ENCODE results near the gene CIPC.

GRCh38 chr14:76832586-76833294 lies 6.5 kb downstream of the LRRC74A start:
- PRO-cap = no peak
- RAMPAGE, long total RNA, 4 experiments = no peak in any of the 4 experiments

DNA sequence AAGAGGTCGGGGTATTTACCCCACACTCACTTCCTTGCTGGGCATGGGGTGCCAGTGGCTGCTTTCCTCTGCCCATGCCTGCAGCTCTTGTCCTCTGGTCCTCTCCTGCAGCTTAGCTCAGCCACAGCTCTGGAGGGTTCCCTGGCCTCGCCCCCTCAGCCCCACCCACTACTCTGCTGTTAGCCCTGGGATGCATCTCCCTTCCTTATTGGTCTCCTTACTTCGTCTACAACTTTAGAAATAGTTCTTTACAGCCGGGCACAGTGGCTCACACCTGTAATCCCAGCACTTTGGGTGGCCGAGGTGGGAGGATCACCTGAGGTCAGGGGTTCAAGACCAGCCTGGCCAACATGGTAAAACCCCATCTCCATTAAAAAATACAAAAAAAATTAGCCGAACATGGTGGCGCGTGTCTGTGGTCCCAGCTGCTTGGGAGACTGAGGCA lies 79.9 kb downstream of the IRF2BPL start:
- PRO-cap = no peak
- RAMPAGE, long total RNA, 4 experiments = no peak in any of the 4 experiments

DNA sequence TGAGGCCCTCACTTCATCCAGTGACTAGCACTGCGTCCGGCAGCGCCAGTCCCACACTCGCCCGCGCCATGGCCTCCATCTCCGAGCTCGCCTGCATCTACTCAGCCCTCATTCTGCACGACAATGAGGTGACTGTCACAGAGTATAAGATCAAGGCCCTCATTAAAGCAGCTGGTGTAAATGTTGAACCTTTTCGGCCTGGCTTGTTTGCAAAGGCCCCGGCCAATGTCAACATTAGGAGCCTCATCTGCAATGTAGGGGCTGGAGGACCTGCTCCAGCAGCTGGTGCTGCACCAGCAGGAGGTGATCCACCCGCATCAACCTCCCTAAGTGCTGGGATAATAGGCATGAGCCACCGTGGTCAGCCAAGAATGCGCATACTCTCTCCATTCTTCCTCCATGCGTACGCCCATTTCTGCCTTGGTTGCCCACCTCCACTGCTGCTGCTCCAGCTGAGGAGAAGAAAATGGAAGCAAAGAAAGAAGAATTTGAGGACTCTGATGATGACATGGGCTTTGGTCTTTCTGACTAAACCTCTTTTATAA lies 59.8 kb downstream of the IRF2BPL start:
- PRO-cap = no peak
- RAMPAGE, long total RNA, 4 experiments = no peak in any of the 4 experiments

GRCh38 chr14:77000093-77001284 lies 28.0 kb downstream of the IRF2BPL start:
- PRO-cap = no peak
- RAMPAGE, long total RNA, 4 experiments = no peak in any of the 4 experiments

DNA sequence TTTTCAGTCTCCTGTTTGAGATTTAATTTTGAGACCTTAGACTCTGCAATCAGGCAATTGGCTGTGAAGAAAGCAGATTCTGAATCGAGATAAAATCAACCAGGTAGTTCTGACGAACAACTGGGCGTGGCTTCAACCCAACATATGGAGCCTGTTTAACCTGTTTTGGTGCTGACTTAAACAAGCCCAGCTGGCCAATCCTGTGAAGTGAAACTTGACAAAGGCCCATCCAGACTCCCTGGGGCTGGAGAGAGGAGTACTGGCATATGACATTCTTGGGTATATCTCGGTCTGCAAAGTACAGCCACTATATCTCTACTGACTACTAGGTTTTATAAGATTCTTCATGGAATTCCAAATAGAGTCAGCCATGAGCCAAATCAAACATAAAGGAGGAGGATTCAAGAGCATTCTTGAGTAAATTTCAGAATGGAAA lies 9.8 kb upstream of the CIPC start:
- PRO-cap = no peak
- RAMPAGE, long total RNA, 4 experiments = no peak in any of the 4 experiments

GRCh38 chr14:77097419-77098583 lies at the start of gene CIPC:
TSS of gene CIPC (plus strand) at chr14:77098258.
- PRO-cap = bidirectional peak, plus-strand start at chr14:77097693, minus-strand start at chr14:77097540; unidirectional peak, minus-strand start at chr14:77097790; bidirectional peak, plus-strand start at chr14:77098282, minus-strand start at chr14:77097915
- RAMPAGE, long total RNA, 4 experiments = start-site peak on the plus strand in 4 of 4 experiments, at chr14:77098249-77098354 at its widest, 293 to 769 reads per replicate

DNA sequence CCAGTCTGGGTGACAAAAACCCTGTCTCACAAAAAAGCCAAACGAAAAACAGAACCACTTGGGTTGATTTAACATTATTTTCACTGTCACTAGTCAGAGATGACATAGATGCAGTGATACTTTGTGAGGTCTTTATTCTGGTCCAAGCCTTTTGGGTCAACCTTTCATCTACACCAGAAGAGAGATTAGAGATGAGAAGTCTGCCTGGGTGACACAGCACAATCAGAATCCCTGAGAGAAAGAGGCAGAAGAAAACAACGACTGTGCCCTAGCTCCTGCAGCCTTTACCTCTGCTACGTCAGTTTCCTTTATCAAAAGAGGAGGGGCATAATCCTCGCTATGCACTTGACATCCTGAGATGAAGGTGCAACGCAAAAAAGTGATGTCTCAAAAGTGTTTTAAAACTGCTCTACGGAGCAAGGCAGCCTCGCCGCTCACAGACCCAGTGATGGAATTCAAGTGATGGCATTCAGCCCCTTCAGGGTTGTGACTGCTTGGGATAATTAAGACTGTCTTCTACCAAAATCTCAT lies 21.7 kb downstream of the CIPC start:
- PRO-cap = no peak
- RAMPAGE, long total RNA, 4 experiments = no peak in any of the 4 experiments

GRCh38 chr14:77158169-77158571 lies 16.6 kb upstream of the ZDHHC22 start:
- PRO-cap = no peak
- RAMPAGE, long total RNA, 4 experiments = no peak in any of the 4 experiments

DNA sequence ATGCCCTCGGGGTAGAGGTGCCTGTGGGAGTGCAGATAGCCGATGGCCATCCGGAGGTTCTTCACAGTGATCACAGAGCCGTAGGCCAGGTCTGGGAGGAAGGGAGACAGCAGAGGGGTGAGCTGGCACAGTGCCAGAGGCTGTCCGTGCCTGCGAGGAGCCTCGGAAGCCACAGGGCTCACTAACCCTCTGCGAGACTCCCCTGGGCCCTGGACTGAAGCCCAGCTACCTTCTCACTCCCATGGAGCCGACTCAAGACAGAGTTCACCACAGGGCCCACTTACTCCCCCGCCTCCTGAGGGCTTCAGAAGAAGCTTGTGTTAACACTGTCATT lies 24.5 kb downstream of the POMT2 start:
- PRO-cap = no peak
- RAMPAGE, long total RNA, 4 experiments = no peak in any of the 4 experiments

DNA sequence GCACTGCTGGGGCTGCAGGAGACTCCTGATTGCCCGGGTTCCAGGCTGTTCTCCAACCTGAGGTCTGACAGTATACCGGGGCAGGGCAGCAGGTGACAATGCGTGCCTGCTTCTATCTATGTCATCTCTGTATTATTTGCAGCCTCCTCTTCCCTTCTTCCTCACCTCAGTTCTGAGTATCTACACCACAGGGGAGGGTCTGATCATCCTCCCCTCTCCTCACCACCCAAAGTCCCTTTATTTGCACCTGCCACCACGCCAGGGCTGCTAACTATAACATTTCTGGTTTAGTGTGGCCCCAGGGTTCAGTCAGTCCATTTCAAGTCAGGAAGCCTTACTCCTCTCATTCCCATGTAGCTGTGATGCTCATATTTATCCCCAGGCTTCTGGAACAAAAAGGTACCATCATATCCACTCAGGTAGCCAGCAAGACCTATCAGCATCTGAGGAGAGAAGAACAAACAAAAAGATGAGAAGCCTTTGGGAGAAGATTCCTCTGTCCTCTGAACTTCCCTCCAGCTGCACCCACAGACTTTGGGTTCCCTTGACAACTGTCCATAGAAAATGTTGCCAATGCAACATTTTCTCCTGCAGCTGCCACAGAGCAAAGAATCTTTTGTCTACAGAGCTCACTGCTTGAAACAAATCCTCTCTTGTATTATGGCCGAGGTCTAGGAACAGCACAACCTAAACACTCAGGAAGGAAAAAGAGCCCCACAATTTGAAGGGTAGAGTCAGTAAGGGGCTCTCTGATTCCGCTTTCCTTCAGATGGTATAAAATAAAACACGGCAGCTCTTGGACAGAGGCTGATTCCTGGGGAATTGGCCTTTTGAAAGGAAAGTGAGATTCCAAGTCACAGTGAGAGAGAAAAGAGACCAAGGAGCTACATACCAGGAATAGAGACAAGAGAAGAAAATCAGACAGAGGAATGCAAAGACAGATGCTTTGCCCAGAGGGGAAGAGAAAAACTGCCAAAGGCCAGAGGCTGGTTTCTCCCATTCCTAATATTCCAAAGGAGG lies 14.4 kb downstream of the POMT2 start:
- PRO-cap = no peak
- RAMPAGE, long total RNA, 4 experiments = start-site peak on the minus strand in 1 of 4 experiments, centred at position 502 of the sequence, 6 reads per replicate

- PRO-cap = no peak
- RAMPAGE, long total RNA, 4 experiments = no peak in any of the 4 experiments
Measured at GRCh38 chr14:77324172-77324773, 3.4 kb downstream of the GSTZ1 start.

DNA sequence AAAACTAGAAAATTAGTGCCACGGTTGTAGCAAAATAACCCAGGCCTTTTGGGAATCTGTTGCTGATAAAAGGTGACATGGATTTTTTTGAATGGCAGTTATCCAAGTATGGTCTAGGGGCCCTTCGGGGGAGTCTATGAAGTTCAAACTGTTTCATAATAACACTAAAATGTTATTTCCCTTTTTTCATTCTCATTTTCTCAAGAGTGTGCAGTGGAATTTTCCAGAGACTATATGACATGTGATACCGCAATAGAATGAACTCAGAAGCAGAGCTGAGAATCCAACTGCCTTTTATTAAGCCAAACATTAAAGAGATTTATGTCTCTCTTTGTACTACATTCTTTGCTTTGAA lies 26.9 kb downstream of the GSTZ1 start:
- PRO-cap = no peak
- RAMPAGE, long total RNA, 4 experiments = no peak in any of the 4 experiments

DNA sequence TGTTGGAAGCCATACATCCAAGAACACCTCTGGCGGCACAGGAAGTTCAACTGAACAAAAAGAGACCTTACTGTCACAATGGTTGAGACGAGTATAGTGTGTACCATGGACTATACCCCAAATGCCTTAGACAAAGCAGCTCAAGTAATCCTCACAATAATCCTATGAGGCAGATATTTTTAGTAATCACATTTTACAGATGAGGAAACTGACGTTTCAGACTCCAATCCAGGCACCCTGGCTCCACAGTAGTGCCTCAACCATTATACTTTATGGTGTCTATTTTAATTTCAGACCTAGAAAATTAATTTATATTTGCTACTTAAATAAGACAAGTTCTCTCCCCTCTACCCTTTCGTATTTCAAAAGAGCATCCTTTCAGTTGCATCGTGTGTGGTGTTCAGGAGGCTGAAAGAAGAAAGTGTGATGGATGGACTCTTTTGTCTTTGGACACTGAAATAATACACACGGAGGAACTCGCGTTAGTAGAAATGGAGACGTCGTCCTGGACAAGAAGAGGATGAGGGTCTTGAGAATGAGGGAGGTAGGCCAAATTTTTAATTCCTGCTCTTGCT lies 1.1 kb downstream of the TMED8 start:
- PRO-cap = no peak
- RAMPAGE, long total RNA, 4 experiments = no peak in any of the 4 experiments

- PRO-cap = no peak
- RAMPAGE, long total RNA, 4 experiments = no peak in any of the 4 experiments
Measured at GRCh38 chr14:77427243-77427584, 3.9 kb upstream of the NOXRED1 start.

- PRO-cap = no peak
- RAMPAGE, long total RNA, 4 experiments = no peak in any of the 4 experiments
Measured at GRCh38 chr14:79313949-79314148, 897.5 kb downstream of the DIO2 start.

DNA sequence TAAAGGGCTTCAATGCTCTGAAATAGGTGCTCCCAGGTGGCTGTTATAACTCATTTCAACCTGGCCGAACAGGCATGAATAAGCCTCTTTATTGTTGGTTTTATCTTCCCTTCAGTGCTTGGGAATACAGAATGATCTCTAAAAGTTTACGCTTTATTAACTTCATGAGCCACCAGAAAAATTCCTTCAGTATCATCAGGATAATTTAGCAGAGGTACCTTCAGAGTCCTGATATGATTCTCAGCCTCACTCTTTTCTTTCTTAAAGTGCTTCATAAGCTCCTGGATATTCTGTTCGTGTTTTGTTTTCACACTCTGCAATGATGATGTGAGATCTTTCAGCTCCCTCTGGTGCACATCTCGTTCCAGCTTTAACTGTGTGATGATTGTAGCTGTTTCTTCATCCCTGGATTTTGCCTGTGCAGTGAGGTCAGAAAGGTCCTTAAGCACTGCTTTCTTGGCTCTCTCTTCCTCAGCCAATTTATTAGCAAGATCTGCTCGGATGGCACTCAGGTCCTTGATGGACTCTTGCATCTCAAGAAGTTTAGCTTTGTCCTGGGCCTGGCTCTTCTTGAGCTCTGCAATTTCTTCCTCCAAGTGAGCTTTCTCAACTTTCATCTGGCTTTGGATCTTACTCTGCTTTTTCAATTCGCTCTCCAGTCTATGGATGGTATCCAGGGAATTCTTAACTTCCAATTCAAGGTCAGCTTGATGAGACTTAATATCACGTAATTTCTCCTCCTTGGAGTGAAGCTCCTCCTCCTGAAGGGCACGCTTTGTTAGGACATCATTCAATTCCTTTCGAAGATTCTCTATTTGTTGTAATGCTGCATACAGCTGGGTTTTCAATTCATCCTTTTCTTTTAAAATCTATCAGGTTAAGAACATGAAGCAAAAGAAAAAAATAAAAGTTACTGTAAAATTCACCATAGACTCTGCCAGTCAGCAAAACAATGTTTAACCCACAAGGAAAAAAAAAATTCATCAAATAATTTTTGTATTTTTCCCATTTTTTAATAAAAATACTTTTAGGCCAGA lies 156.5 kb downstream of the CEP128 start:
- PRO-cap = no peak
- RAMPAGE, long total RNA, 4 experiments = no peak in any of the 4 experiments

DNA sequence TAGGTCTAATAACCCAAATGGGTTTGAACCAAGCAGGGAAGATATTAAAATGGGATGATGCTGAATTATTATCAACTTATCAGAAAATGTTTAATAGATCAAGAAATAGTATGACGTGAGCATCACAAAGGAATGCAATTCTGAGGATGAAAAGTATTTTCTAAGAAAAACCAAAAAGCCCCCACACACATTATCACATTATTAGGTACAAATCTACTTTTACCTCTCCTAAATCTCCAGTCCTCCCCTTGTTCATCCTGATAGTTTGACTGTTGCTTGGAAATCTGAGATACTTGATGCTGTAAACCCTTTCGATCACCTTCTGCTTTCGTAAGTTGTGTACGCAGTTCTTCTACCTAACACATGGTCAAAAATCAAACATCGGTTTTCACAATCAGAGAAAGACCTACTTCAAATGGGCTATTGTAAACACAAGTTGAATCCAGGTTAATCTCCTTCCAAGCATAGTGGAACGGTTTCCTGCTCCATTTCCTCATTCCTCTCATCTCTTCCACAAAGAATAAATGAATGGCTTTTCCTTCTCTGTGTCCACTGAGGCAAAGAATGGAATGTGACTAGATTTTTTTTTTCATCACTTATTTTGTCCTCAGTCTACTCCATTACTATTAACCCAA lies 105.4 kb downstream of the CEP128 start:
- PRO-cap = no peak
- RAMPAGE, long total RNA, 4 experiments = start-site peak on the minus strand in 1 of 4 experiments, centred at position 555 of the sequence, 6 reads per replicate

GRCh38 chr14:80996198-80996721 lies 40.8 kb downstream of the TSHR start:
- PRO-cap = no peak
- RAMPAGE, long total RNA, 4 experiments = no peak in any of the 4 experiments

DNA sequence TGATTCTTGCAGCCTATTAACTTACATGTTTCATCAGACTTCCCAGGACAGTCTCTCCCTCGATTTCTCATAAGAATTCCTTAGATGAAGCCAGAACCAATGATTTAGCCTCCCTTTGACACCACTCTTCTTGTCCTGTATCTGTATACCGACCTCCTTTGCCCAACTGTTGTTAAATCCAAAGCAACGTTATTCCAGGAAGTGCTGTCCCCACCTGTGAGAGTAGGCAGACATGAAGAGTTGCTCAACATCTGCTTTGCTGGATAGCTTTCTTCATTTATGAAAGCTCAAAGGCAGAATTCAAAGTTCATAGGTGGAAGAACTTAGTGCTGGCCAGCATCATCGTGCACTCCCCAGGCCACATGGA lies 55.6 kb downstream of the GTF2A1 start:
- PRO-cap = no peak
- RAMPAGE, long total RNA, 4 experiments = no peak in any of the 4 experiments

- PRO-cap = no peak
- RAMPAGE, long total RNA, 4 experiments = no peak in any of the 4 experiments
Measured at GRCh38 chr14:81269346-81269720, 48.6 kb upstream of the GTF2A1 start.

All from sigmoid colon (tissue), 4 donors.